Metanephros (tissue), 2 donors: Measurements from ENCODE around the genes MT1A, MT1G, MT1H, DOK4 and ADGRG5.

DNA sequence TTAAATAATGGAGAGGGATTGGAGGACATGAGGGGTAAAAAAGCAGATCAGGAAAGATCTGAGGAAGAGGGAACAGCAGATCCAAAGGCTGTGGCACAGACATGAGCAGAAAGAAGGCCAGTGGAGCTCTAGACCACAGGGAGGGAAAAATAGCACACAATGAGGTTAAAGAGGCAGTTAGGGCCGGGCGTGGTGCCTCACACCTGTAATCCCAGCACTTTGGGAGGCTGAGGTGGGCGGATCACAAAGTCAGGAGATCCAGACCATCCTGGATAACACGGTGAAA is 14.5 kb downstream of the GNAO1 start:
- RAMPAGE, long total RNA = no peak

- RAMPAGE, long total RNA = no peak
Observed at GRCh38 chr16:56626639-56627086, 1.1 kb downstream of the MT1E start.

- RAMPAGE, long total RNA = no peak
Observed at GRCh38 chr16:56637888-56638881, at the start of gene MT1A. TSS of gene MT1A (plus strand) at chr16:56638666.

GRCh38 chr16:56638882-56639151 is 351 bp downstream of the MT1A start:
- RAMPAGE, long total RNA = no peak

DNA sequence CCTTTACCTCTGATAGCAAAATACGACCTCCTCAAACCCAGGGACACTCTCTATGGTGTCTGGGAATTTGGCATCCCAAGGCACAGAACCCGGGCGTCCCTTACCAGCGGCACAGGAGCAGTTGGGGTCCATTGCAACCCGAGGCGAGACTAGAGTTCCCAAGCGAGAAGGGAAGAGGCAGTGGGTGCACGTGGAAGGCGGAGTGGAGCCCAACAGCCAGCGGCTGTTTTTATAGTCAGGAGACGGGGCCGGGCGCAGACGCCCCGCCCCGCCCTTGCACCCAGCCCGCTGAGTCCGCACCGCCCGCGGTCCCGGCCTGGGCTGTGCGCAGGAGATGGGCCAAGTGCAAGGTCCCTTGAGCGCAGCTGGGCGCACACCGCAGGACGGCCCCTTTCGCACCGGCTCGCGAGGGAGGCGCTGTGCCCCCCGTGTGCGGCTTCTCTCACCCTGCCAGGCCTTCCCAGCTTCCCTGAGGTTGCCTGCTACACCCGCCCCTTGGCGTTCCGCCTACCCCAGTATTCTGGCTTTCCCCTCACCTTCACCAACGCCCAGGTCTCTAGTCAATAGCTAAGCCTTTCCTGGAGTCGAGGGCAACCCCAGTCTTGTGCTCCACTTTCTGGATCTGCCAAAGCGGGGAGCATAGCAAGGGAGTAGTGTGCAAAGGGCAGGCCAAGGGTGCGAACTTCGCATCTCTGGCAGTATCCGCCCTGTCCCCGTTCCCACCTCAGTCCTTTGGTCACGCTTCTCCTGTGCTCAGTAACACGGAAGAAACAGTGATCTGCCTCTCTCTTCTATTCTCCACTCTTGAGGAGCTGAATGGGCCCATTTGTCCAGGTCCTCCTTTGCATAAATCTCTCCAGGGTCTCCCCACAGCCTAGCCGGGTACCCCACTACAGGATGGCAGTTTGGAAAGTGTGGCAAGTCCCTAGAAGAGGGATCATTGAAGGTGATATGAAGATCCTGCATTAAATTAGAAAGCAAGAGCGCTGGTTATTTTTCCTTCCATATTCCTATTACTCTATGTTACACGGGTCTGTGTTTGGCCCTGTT is at the start of gene MT1G:
Gene MT1G, minus strand, starts transcription at position 204 of the 1,050 bp plus-strand sequence.
- RAMPAGE, long total RNA = start-site peak on the minus strand centred at position 180 of the sequence, 58 bp wide, 1,302 and 31 reads in 2 replicates

GRCh38 chr16:56668979-56670024 is at the start of gene MT1H:
TSS of gene MT1H (plus strand) at chr16:56669814.
- RAMPAGE, long total RNA = no peak

DNA sequence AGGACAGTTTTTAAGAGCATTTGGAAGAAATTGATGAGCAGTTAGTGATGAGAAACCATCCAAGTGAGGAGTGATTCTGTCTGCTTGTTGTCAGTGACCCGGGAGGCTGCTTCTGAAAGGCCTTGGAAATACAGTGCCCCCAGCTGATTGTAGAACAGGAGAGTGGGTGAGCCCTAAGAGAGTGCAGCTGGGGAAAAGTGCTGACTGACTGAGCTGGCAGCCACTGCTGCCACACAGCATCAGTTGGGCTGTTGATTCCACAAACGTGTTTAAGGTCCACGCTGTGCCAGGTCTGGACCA is 18.8 kb downstream of the NUP93 start:
- RAMPAGE, long total RNA = no peak

- RAMPAGE, long total RNA = no peak
Observed at GRCh38 chr16:56781628-56782252, 51.8 kb downstream of the NUP93 start.

- RAMPAGE, long total RNA = no peak
Observed at GRCh38 chr16:56860476-56860888, 4.5 kb upstream of the SLC12A3 start.

DNA sequence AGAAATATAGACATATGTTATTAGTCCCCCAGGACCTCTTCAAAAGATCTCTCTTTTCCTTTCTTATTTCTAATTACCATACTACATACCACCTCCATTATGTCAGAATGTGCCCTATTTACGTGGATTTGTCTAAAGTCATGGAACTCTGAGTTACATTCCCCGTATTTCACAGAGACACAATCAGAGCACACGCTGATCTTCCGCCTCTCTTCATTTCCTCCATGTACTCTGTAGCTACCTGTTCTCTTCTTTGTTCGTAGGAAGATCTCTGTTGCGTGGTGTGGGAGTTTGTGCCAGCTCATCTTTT is 26.8 kb downstream of the NLRC5 start:
- RAMPAGE, long total RNA = no peak

- RAMPAGE, long total RNA = no peak
Observed at GRCh38 chr16:57383417-57384332, 11.4 kb downstream of the CX3CL1 start.

- RAMPAGE, long total RNA = no peak
Observed at GRCh38 chr16:57447615-57448156, 407 bp downstream of the COQ9 start.

GRCh38 chr16:57475729-57476285 is 10.5 kb downstream of the DOK4 start:
- RAMPAGE, long total RNA = no peak

DNA sequence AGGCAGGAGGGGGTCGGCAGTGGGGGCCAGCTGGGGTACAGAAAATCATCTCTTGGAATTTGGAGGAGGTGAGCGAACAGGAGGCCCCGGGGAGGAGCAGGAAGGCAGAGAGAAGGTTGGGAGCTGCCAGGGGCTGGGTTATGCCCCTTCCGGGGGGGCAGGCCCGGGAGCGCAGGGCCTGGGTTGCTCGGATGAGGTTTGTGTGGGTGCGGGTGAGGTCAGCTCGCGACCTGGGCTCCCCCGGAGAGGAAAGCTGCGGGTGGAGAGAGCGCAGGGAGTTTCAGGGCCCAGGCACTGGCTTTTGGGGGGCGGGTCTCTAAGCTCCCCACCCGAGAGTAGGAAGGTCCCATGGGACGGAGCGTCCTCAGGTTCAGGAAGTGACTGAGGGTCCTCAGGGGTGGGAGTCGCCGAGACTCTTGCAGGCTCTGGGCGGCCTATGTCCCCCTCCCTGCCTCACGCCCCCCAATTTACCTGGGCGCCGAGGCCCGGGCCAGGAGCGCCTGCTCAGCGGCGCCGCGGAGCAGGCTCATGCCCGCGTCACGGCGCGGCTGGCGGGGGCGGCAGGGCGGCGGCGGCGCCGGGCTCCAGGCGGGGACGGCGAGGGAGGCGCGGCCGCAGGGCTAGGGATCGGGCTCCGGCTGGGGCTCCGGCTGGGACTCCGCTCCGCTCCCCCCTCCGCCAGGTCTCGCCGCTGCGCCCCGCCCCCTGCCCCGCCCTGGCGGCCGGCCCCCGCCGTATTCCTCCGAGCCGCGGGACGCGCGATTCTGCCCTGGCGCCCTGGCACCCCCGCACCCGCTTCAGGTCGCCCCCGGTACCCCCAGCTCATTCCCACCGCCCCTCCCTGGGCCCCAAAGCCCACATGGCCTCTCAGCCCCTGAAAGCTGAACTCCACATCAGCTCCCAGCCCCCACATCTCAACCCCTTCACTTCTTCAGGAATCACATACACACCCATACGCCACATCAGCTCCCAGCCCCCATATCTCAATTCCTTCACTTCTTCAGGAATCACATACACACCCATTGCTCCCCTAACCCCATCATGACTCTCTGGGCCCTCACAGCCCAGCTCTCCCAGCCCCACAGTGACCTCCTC is at the start of gene DOK4:
Gene DOK4, minus strand, starts transcription at position 660 of the 1,095 bp plus-strand sequence.
- RAMPAGE, long total RNA = no peak

DNA sequence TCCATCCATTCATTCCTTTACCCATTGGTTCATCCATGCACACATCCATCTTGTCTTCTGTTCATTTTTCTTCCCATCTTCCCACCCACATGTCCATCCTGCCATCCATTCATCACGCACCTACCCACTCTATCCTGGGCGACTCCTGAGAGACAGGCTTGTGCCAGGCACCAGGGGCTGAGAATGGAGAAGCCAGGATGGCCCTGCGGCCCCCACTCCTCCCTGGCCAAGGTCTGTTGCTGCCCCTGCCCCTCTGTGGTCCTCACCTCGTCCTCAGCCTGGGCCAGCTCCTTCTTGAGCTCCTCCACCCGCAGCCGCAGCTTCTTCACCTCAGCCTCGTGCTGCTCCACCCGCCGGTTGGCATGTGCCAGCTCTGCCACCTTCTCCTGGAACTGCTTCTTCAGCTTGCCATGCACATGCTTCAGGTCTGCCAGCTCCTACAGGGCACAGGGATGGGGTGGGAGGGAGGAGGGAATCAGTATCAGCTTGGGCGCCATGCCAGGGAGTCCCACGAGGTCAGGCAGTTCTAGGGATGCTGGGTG is 20.3 kb downstream of the CCDC102A start:
- RAMPAGE, long total RNA = no peak

- RAMPAGE, long total RNA = no peak
Observed at GRCh38 chr16:57536087-57536236, 409 bp downstream of the CCDC102A start.

DNA sequence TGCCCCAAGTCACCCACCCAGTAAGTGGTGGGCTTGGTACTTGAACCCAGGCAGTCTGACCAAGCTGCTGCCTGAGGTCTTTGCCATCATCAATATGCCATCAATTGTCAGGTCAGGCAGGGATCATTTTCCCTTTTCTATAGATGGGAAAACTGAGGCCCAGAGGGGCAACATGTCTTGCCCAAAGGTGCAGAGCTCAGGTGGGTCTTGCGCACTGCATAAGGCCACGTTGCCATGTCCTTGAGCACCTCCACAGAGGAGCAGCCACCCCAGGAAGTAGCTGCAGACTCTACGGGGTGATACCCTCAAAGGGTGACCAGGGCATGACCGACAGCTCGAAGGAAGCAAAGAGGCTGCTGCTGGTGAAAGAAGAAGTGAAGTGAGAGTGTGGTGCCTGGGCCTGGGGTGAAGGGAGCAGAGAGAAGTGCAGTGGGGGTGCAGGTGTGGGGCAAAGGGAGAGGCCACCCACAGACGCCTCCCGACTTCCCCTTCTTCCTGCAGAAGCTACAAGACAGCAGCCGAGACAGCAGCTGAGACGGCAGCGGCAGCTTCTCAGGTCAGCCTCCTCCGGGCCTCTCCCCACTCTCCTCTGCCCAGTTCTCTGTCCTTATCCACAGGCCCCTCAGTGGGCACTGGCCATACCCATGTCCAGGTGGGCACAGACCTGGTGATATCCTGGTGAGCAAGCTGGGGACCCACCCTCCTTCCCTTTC is at the start of gene ADGRG5:
Gene ADGRG5, plus strand, starts transcription at position 498 of the 713 bp plus-strand sequence.
- RAMPAGE, long total RNA = no peak

DNA sequence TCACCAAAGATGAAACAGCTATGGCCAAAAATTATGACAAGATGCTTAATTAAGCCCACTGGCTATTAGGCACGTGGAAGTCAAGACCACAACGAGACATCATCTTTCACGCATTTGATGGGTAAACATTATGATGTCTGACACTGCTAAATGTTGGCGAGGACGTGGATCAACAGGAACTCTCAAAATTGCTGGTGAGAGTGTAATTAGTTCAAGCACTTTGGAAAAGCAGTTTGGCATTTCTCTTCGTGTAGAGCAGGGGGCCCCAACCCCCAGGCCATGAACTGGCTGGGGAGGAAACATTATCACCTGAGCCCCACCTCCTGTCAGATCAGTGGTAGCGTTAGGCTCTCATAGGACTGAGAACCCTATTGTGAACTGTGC is 39.6 kb upstream of the ADGRG1 start:
- RAMPAGE, long total RNA = no peak

GRCh38 chr16:57590538-57590990 is 37.9 kb upstream of the ADGRG1 start:
- RAMPAGE, long total RNA = no peak

GRCh38 chr16:57629065-57629461 is 633 bp downstream of the ADGRG1 start:
- RAMPAGE, long total RNA = no peak